ENCODE measurements around a stretch of chr16.

DNA sequence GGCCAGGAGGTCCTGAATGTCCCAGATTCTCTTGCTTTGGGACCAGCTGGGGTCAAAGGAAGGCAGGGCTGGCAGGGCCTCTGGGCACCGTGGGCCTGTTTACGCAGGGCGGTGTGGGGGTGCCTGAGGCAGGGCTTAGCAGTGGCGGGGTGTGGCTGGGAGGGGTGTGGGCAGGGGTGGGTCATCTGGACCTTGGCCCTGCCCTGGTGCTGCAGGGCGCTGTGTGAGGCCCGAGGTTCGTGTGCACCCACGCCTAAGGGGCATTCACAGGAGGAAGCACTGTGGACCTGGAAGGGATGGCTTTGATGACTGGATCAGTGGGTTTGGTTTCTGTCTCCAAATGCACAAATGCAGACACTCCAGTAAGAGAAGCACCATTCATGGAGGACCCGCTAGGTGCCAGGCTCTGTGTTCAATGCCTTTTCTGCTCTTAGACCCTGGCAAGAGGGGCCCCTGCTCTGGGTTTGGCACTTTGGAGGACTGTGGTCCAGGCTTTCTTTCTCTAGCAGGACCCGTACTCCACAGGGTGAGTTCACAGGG, 37.4 kb downstream of the BCO1 start:
- RAMPAGE, long total RNA: no peak
- RRBS: no CpG with 5 or more reads among the region's 10 CpGs

- RAMPAGE, long total RNA: no peak
- RRBS: no CpG with 5 or more reads among the region's 14 CpGs
These were observed 9.7 kb downstream of the GAN start for GRCh38 chr16:81323994-81325287.

DNA sequence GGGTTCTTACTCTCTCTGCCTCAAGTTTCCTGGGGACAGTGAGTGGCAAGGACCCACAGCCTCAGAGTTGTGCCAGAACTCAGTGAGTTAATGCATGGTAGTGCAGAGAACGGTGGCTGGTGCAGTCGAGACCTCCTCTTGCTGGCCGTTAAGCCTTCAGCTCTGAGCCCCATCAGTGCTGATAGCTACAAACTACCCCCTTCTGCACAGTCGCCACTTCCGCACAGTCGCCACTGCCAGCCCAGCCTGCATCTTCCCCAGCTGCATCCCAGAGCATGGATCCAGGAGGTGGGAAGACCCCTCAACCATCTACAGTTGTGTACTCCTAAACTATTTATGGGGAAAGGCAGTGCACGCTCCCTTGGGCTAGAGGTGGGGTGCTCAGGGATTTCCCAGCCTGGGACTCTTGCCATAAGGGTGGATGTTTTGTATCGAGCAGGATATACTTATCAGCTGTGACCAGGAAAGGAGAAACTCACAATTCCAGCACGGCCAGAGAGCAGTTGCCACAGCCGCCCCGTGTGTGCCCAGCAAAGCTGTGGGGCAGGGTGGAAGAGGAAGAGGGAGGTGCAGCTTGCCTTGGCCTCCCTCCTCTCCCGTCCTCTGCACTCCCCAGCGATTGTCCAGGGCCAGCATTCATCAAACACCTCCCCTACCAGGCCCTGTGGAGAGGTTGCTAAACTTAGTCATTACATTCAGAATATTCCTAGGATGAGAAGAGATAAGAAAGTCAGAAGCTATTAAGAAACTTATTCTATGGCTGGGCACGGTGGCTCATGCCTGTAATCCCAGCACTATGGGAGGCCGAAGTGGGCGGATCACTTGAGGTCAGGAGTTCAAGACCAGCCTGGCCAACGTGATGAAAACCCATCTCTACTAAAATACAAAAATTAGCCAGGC, 49.4 kb upstream of the CMIP start:
- RAMPAGE, long total RNA: no peak
- RRBS: no CpG with 5 or more reads among the region's 17 CpGs

DNA sequence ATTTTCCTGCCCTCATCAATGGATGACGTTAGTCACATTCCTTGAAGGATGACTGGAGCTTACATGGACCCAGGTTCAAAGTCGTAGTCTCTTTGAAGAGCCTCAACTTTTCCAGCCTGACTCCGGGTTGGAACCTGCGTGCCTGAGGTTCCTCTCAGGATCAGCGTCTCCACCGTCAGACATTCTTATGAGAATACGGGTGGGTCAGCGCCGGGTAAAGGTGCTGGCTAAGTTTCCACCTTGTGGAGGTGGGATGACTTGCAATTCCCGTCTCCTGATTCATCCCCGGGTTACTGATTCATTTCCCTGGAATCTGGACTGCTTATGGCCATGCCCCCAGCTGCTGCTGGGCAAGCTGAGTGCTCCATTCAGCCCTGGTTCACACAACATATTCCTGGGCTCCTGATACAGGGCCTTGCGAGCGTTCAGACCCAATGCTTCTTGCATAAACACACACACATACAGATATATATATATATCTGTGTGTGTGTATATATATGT, 38.9 kb upstream of the CMIP start:
- RAMPAGE, long total RNA: no peak
- RRBS: 4% methylated on average over 7 of the region's 13 CpGs

DNA sequence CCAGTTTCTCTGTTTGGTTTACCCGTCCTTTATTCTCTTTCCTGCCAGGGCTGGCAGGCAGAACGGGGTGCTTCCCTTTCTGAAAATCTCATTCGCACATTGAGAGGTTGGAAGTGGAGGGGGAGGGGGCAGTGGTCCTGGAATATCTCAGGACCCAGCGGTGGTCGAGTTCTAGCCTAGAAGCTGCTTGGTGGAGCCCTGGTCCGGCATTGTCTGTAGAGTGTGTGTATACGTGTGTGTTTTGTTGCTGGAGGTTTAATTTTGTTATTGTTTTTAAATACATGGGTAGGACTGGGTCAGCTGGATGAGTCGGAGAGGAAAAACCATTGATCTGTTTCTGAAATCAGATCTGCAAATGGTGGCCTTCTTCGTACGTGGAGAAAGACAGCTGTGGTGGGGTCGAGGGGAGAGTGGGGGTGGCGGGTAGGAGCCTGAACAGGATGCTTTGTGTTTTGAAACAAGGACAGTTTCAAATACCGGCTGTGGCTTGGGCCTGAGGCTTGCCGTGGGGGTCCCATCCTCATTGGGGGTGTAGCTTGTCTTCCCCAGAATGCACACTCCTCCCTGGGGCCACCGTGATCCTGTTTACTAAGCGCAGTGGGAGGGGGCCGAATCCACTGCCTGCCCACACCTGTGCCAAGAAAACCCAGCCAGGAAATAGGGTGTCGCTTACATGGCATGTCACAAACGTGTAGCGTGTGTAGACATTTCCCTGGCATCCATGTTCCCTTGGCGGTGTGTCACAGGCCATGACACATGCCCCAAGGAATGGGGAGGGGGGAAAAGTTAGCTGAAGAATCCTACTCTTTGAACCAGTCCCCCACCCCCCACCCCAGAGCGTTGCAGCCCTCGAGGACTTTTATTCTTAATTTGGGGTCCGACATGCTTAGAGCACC, 1.7 kb downstream of the CMIP start:
- RAMPAGE, long total RNA: no peak
- RRBS: no CpG with 5 or more reads among the region's 24 CpGs

DNA sequence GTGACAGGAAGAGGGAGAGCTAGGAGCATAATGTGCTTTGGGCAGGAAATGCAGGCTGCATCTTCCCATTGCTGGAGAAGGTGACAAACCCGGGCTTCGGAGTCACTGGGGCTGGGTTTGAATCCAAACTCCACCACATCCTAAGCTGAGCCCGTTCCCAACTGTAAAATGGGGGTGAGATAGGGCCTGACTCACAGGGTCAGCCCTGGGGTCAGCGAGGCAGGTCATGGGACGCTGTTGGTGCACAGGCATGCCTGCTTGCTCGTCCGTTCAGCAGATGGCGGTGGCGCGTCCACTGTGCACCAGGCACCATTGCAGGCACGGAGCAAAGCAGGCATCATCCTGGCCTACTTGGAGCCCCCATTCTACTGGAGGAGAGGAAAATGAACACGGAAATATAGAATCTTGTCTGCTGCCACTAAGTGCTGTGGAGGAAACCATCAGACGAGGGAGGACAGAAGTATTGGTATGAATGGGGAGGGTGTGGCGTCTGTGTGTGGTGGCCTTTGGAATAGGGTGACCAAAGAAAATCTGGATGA, 38.1 kb downstream of the CMIP start:
- RAMPAGE, long total RNA: no peak
- RRBS: no CpG with 5 or more reads among the region's 14 CpGs

DNA sequence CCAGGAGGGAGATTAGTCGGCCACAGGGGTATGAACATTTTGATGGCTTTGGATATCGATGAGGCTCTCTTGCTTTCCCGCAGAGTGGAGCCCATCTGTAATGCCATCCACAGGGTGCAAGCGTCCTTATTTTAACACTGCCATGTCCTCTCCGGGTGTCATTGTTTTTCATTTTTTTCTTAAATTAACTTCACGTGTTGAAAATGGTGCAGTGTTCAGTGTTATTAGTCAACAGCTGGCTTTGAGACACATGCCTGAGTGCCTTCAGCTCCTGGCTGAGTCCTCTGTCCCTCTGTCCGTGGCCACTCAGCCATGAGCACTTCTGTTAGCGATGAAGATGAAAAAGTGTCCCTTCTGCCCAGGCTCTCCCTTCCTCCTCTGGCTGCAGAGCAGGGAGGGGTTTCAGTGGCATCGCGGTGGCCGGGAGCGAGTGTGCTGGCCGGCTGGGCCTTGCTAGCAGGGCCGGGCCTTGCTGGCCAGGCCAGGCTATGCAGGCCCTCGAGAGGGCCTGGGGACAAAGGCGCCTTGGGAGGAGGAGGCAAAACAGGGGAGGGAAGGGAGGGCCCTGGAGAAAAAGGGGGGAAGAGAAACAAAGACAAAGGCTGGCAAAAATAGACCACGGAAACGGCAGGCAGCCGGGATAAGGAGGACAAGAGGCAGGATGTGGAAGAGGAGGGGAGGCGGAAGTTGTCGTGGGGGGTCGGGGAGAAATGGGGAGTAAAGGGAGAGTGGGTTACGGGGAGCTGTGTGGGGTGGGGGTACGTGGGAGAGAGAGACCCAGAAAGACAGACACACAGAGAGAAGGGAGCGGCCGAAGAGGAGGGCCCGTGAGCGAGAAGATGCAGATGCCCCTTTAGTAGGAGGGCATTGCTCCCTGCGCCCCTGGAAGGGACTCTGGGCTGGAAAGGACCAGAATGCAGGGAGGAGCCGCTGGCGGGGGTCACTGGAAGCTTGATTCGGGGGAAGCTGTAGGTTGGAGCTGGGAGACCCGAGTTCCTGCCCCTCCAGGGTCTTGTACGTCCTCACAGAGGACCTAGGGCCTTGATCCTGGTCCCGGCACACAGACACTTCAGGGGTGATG, 47.9 kb downstream of the CMIP start:
- RAMPAGE, long total RNA: no peak
- RRBS: no CpG with 5 or more reads among the region's 35 CpGs

DNA sequence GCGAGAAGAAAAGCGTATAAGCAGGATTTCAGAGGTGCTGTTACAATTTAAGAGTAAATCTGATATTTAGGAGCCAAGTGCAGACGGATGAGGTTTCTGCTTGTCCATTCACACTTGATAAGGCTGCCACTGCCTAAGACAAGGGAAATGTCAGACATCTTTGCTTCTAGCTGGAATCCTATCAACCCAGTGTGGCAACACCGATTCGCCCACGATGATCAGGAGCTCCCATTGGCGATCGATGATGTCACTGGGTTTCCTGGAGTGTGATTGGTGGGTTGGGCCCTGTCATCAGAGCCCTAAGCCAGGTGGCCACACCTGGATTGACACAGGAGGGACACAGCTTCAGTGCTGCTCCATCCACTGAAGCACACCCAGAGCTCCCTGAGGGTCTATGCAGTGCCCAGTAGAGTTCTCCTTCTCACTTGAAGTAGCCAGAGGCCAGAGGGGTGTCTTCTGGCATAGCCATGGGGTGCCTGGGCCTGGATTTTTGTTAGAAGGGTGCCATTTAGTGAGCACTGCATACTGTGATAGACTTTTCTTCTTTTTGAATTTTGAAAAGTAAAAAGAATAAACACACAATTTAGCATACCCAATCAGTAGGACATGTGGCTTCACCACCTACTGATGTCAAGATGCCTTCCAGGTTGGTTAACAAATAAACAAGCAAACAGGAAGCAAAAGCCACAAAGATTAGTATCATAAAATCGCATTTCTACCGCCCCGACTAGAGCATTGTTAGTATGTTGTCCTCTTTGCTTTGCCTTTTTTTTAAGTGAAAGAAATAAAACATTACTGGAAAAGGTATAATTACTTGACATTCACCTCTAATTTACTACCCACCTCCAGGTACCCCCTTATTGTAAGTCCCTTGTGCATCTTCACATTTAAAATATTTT, 77.6 kb downstream of the CMIP start:
- RAMPAGE, long total RNA: no peak
- RRBS: no CpG with 5 or more reads among the region's 11 CpGs

- RAMPAGE, long total RNA: no peak
- RRBS: no CpG with 5 or more reads among the region's 18 CpGs
These were observed 85.7 kb downstream of the CMIP start for GRCh38 chr16:81530208-81530727.

- RAMPAGE, long total RNA: no peak
- RRBS: no CpG with 5 or more reads among the region's 13 CpGs
These were observed 94.3 kb downstream of the CMIP start for GRCh38 chr16:81538869-81539415.

DNA sequence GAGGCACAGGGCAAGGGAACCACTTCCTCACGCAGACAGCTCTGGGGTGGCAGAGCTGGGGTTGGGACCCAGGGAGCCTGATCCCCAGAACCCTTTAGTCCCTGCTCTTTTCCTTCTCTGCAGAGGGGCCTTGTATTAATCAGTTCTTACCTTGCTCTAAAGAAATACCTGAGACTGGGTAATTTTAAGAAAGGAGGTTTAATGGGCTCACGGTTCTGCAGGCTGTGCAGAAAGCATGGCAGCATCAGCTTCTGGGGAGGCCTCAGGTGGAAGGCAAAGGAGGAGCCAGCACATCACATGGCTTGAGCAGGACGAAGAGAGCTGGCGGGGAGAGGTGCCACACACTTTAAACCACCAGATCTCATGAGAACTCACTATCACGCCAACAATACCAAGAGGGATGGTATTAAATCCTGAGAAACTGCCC, 137.1 kb downstream of the CMIP start:
- RAMPAGE, long total RNA: no peak
- RRBS: no CpG with 5 or more reads among the region's 5 CpGs

DNA sequence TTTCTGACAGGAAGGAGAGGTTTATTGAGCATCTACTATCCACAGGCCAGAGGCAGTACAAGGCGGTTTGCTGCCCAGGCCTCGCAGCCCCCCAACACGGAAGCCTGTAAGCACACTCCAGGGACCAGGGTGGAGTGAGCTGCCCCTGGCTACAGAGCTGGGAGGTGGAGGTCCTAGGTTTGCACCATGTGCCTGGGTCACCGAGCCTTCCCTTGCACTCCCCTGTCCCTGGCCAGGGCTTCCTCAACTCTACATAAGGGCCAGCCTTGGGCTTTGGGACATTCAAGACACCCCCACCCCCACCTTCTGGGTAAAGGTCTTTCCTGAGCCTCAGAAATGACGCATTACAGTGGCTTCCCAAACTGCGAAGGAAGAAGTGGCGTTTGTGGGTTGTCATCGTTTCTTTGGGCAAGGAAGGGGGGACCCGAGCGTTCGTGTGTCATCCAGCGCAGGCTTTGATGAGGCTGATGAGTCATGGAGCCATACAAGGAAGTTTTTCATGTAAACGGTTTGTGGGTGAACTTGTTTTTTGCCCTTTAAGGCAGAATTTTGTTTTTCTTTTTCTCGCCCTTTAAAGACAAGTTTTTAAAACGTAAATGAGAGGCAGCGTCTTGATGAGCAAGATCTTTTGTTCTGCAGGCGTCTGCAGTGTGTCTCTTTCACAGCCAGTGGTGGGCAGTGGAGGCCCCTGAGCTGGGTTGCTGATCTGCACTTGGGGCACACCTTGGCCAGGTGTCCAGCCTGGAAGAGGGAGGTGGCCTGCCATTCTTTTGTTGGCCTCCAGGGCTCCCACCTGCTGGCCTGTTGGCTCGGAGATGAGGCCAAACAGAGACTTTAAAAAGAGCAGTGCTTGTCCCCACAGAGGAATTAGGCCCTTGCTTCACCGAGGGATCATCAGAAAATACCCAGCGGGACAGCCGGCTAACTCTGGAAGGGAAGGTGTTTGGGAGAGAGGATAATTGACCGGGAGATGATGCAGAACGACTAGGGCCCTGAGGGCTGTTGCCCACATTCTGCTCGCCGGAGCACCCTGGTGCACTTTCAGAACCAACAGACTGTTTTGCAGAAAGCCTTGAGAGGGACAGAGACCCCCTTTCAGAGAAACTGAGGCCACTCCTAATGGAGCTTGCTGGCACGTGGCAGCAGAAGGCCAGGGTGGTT, 146.1 kb upstream of the PLCG2 start:
- RAMPAGE, long total RNA: no peak
- RRBS: 26% methylated on average over 4 of the region's 26 CpGs

DNA sequence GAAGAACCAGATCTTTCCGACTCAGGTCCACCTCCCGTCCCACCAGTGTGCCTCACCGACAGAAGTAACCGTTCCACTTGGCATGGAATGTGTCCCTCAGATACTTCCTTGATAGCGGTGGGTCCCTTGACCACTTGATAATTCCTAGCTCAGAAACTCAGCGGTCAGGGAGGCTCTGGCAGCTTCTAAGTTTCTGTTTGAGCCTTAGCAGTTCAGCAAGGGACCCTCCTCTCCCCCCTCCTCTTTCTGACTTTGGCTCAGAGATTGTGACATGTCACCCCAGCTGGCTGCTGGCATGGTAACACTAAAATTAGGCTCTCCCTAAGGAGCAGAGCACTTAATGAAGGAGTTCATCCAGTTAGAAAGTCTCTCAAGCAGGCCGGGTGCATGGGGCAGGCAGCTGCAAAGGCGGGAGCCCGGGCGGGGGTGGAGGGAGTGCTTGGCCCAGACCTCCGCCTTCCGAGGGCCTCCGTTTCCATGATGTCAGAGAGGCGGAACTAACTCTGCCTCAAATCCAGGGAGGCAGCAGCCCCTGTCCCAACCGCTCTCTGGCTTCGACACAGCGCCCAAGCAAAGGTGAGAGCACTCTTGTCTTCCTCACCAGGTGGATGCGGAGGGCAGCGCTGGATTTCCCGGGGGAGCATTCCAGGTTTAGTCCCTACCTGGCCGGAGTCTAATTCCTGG, 128.1 kb upstream of the PLCG2 start:
- RAMPAGE, long total RNA: no peak
- RRBS: 69% methylated on average over 2 of the region's 21 CpGs

DNA sequence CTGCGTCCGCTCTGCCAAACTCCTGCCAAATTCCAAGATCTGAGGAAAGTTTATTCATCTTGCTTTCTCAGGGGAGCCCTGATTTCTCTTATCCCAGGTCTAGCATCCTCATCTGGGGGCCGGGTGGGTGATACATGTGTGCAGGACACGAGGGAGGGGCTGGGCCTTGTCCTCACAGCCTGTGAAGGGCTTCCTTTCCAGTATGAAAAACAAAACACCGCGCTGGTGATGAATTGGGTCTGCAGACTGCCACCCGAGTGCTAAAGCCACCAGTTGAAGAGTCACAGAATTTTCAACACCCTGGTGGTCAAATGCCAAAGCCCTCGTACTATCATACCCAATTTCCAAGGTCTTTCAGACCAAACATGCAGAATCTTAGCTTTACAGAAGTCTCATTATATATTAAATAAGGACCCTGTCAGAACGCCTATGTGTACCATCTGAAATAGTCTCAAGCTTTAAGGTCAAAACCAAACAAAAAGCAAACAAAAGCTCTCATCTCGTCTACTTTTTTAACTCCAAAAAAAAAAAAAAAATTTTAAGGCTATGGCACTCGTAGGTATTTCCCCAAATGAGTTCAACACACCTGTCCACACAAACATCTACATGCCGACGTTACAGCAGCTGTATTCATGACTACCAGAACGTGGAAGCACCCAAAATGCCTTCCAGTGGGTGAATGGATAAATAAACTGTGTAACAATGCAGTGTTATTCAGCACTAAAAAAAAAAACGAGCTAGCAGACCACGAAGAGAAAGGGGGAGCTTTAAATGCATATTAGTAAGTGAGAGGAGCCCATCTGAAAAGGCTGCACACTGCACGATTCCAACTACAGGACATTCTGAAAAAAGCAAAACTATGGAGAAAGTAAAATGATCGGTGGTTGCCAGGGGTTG, 116.3 kb upstream of the PLCG2 start:
- RAMPAGE, long total RNA: no peak
- RRBS: no CpG with 5 or more reads among the region's 18 CpGs

DNA sequence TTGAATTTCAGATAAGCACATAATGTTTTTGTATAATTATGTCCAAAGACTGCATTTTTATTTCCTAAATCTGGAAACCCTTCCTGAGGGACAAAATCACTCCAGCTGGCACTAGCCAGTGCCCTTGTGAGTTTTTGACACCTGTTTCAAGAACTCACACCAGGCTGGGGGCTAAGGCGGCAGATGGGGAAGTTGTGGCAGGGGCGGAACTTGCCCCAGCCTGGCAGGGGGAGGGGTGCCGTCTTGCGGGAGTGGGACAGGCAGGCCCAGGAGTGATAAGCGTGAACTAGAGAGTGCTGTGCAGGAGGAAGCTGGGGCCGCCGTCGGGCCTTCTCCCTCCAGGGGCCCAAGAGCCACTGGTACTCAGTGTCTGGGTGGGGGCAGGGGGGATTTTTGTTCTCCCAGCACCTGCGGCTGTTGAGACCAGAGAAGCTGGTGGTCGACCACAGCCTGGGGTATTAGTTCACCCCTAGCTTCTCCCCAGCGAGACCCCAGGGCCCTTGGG, 40.3 kb upstream of the PLCG2 start:
- RAMPAGE, long total RNA: no peak
- RRBS: no CpG with 5 or more reads among the region's 11 CpGs

- RAMPAGE, long total RNA: no peak
- RRBS: no CpG with 5 or more reads among the region's 11 CpGs
These were observed 52.6 kb downstream of the PLCG2 start for GRCh38 chr16:81831462-81832273.

GRCh38 chr16:81841698-81842363, 62.7 kb downstream of the PLCG2 start:
- RAMPAGE, long total RNA: no peak
- RRBS: no CpG with 5 or more reads among the region's 8 CpGs

DNA sequence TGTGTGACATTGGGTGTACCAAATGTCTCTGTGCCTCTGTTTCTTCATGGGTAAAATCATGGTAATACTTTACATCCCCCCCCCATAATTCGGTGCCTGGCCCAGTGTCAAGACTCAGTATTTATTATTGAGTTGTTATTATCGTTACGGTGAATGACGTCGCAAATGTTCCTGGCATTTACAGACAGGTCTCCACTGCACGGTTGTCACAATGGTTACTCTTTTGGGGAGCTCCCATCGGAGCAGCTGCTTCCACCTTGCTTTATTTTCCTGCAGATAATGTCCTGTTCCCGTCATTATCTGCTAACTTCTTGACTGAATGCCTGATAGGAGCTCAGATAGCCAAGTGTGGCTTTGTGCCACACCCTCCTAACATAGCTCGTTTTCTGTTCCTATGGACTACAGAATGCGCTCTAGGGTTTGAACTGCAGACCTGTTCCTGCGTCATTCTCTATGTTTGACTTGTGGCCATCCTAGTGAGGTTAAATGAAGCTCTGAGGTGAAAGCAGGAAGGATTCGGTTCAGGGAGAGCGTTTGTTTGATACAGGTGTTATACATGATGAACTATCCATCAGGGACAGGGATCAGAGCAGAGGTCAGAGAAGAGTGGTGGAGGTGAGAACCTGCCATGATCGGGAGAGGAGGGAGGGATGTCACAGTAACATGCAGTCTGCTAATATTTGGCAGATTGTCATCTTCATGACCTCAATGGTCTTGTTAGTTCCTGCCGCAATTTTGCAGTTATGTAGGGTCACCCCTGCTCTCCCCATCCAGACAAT, 33.1 kb downstream of the MPHOSPH6 start:
- RAMPAGE, long total RNA: no peak
- RRBS: no CpG with 5 or more reads among the region's 15 CpGs

DNA sequence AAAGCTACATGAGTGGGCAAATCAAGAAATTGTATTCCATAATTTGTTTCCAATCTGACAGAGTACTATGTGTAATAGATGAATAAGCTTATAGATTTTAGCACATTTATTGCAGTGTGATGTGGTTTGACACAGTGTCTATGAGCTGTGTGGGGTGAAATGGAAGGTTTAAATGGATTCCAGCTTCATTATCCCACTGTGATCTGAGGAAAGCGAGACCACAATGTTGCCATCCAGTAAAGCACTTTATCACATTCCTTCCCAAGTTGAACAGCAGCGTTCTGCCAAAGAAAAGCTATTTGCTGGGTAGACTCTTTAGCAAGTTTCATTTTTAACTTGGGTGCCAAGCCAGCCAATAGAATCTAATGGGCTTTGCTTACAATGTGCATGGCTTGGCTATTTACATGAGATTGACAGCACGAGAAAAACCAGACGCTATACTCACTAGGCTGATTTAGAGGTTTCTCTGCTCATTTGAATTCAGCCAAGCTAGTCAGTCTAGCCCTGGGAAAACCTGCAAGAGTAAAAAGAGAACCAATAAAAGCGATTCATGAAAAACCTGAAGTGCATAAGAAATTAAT, 108.8 kb downstream of the CDH13 start:
- RAMPAGE, long total RNA: no peak
- RRBS: no CpG with 5 or more reads among the region's 5 CpGs

- RAMPAGE, long total RNA: no peak
- RRBS: no CpG with 5 or more reads among the region's 5 CpGs
These were observed 121.2 kb downstream of the CDH13 start for GRCh38 chr16:82747828-82748511.